Mesenteric fat pad (tissue), 1 donor: ENCODE measurements around a stretch of chr7.

DNA sequence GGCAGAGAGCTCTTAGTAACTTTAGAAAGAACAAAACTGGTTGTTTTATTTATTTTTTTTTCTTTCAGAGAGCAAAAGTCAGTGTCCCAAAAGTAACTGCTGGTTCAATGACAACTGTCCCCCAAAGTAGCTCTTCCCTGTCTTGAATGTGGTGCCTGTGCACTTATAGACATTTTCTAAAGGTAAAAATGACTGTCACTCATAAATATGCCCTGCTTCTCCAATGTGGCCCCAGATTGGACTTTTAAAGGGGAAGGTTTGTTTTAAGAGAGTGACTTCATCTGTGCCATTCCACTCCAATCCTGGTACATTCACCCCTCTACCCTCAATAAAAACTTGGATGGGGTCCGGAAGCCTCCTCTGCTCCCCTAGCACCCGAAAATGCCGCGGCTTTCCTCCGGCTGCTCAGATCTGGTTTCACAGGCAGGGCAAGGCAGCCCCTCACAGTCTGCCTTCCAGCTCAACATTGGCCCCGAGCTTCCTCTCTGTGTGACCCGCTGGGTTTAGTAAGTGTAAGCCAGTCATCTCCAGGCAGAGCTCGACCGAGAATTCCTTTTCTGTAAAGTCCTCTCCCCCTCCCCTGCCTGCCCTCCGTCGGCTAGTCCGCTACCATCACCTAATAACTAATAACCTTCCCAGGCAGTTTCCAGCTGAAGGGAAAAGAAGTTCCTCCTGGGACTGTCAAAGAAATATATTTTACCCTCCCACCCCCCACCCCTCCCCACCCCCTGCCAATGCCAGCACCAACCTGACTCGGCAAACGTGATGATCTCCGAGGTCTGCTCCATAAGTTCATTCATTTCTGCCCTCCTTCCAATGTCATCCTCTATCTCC is 3.4 kb downstream of the INHBA start:
- PRO-cap, result no peak

DNA sequence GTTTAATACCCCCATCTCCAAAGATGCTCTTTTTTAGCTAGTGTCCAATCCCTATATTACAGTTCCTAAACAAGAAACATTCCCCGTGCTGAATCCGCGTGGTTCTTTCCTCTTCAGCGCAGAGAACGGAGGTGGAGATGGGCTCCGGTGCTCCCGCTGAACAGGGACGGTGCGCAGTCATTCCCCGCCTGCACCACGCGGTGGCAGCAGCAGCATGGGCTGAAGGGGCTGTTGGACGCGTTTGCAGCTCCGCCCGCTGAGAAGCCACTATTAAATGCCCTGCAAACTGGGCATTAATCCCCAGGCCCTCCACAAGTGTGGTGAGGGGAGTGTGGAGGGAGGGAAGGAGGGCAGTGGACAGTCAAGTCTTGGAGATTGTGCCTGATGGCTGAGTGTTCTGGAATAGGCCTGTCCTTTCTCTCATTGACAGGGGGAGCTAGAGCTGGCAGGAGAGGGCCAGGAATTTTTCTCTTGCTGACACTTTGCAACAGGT is 240.2 kb upstream of the INHBA start:
- PRO-cap, result no peak

DNA sequence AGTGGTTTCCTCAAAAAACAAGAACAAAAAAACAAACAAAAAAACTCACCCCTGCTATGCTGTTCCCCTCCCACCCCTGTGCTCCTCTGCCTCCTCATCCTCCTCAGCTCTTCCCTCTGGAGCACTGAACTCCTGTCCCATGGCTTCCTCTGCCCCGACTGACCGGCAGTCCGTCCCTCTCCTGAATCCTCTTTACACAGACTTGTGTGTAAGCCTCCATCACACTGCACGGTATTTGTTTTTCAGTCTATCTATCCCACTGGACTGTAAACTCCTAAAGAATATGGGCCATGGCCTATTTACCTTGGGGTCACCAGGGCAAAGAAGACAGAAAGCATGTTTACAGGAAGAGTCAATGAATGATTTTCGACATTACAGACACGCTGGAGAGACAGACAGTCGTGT is 265.3 kb downstream of the GLI3 start:
- PRO-cap, result no peak

GRCh38 chr7:42068503-42069408 is 168.3 kb downstream of the GLI3 start:
- PRO-cap, result no peak

DNA sequence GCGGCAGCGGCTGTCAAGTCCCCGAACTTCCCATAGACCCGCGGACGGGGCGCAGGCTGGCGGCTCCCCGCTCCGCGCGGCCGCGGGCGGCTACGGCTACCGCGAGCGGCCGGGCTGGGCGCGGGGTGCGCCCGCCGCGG is 163 bp downstream of the GLI3 start:
- PRO-cap, result no peak

DNA sequence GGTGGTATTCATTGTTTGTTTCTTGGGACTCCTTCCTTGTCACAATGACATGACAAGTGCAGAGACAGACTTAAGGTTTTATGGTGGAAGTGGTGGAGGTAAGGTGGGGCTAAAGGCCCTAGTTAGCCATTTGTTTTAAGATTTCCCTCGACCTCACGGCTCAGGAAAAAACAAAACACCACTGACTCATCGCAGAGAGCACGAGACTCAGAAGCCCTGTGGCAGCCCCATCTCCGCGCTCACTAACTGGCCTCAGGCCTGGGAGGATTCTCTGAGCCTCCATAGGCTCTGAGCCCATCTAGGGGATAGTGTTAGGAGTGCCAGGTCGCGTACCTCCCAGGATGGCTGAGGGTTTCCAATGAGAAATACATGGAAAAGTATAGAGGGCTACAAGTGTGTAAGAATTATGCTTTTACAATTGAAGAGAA is 2.0 kb upstream of the GLI3 start:
- PRO-cap, result no peak

DNA sequence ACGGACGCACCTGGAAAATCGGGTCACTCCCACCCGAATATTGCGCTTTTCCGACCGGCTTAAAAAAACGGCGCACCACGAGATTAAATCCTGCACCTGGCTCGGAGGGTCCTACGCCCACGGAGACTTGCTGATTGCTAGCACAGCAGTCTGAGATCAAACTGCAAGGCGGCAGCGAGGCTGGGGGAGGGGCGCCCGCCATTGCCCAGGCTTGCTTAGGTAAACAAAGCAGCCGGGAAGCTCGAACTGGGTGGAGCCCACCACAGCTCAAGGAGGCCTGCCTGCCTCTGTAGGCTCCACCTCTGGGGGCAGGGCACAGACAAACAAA is 53.1 kb upstream of the HECW1 start:
- PRO-cap, result no peak

GRCh38 chr7:43609063-43609988 is 26.4 kb downstream of the STK17A start:
- PRO-cap, result no peak

DNA sequence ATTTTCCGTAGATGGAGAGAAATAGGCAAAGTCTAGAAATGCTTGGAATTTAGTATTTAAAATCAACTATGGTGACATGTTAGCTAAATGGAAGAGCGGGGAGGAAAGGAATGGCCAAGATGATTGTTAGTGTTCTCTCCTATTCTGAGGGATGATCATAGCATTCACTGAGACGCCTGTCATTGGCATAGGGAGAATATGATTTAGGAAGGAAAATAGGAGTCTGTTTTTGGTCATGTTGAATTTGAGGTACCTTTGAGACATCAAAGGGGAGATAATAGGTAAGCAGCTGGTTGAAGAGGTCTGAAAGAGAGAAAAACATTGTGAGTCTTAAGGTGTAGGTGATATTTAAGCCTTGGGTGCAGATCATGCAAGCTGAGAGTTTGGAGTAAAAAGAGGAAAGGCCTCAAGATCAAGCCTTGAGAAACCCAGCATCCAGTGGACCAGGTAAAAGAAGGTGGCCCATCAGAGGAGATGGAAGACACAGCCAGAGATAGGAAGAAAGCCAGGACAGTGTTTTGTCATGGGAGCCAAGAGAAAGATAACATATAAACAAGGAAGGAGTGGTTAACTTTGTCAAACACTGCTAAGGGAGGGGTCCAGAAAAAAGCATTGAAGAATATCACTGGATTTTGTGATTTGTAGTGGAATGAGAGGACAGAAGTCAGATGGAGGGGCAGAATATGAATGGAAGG is 34.6 kb downstream of the STK17A start:
- PRO-cap, result no peak

- PRO-cap, result no peak
These were observed 57.0 kb downstream of the STK17A start for GRCh38 chr7:43639520-43640694.

DNA sequence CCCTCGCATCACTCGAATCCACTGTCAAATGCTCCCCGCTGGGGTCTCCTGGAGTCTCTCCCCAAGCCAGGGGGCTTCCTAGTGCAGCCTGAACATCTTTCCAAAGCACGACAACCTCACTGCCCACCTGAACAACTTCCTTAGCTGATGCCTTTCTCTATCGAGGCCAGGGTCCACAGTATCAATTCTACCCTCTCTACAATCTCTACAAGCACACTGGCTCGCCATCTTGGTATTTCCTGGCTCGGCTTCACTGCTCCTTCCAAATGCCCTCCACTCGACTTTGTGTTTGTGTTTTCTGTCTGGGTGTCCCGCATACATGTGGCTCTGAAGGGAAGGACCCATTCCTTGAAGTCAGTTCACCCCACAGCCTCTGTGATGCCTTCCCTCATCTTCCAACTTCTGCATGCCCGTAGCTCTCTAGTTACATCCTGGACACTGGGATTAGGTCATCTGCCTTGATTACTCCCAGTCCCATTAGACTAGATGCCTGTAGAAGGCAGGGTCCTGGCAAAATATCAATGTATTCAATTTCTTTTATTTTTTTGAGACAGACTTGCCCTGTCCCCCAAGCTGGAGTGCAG is 8.3 kb downstream of the SPDYE1 start:
- PRO-cap, result no peak

DNA sequence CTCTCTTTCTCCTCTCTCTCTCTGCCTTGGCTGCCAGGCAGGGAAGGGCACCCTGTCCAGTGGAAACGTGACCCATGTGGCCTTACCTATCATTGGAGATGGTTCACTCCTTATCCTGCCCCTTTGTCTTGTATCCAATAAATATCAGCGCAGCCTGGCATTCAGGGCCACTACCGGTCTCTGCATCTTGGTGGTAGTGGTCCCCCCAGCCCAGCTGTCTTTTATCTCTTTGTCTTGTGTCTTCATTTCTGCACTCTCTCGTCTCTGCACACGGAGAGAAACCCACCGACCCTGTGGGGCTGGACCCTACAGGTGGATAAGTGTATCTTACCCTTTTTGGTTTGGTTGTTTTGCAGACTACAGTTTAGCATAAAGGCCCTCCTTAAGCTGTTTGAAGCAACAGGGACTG is 23.0 kb downstream of the SPDYE1 start:
- PRO-cap, result no peak

DNA sequence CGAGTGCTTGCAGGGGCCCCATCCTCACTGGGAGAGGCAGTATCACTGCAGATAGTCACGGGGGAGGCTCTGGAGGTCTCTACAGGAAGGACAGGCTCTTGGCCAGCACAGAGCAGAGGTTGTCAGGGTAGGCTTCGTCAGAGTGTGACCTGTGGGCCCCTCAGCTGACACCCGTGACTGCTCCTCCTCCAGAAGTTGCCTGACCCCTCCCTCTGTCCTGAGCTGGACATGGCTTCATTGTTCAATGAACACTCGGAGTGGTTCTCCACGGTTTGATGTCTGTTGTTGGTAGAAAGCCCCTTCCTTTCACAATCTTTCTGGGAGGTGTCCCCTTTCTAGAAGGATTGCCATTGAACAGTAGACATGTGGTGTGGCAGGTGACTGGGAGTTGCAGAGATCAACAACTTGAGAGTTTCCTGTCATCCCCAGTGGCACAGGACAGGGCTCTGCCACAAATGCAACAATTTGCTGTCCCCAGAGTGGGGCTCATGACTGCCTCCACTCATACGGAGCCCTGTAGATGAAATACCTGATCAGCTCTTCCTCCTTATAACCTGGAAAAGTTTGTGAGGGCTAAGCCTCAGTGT is 6.2 kb downstream of the DBNL start:
- PRO-cap, result no peak

- PRO-cap, result no peak
These were observed 1.1 kb downstream of the POLM start for GRCh38 chr7:44081246-44081690.

- PRO-cap, result no peak
These were observed 3.7 kb upstream of the AEBP1 start for GRCh38 chr7:44100406-44100898.

DNA sequence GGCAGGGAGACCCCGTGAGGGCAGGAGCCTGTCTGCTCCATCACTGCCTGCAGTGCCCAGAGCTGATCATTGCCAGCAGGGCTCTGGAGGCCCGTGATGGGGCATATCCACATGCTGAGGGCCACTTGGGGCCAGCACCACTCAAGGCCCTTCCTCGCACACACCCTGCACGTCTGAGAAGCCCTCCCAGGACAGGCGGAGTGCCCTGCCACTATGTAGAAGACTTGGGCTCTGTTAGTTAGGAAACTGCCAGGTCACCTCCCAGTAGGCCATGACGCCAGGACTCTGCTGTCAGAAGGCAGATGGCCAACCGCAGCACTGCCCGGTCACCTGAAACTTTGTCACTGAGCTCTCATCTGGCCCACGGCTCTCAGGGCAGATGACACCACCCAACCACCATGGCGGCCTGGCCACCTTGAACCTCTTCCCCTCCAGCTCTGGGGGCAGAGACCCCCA is 42.0 kb downstream of the CAMK2B start:
- PRO-cap, result no peak

DNA sequence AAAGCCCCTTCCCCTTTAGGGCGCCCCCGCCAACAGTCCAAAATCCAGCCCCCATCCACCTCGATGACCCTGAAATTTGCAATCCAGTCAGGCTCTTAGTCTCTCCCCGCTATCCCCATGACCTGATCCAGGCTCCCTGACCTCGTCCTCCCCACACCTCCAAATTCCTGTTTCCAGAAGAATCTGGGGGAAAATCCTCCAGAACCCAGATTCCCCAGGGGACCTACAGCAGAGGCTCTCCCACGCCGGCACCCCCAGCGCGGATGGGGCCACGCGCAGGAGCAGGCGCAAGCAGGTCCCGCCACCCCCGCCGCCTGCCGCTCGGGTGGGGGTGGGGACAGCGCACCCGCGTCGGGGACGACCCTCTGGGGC is 817 bp downstream of the CAMK2B start:
- PRO-cap, result no peak

GRCh38 chr7:44539868-44540590 is 1.1 kb downstream of the NPC1L1 start:
- PRO-cap, result no peak

DNA sequence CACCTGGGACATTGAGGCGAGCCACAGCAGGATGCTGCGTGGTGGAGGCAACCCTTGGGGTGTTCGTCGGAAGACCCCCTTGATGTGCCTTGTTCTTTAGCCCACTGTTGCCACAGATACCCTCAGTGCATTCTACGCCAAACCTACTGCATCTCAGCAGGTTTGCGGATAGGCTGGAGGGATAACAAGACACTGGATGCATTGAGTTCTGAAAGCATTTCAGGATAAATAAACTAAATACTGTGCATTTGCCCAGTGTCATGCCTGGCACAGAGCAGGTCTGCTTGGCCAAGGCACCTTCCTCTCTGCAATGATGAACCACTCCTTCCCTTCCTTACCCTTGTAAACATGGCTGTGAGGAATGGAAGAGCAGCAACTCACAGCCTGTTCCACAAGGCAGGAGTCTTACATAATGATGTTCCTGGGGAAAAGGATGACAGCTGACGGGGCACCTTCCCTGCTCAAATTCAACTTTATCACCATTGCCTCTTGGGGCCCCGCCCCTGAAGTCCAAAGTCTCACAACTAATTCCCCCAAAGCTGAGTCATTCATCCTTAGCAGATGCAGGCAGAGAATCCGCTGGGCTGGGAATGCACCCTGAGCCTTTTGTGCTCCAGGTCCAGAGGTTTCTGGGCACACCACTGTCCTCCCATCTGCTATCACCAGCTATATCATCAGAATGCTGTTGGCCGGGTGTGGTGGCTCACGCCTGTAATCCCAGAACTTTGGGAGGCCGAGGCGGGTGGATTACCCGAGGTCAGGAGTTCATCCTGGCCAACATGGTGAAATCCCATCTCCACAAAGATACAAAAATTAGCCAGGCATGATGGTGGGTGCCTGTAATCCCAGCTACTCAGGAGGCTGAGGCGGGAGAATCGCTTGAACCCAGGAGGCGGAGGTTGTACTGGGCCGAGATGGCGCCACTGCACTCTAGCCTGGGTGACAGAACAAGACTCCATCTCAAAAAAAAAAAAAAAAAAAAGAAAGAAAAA is 11.5 kb downstream of the DDX56 start:
- PRO-cap, result no peak

GRCh38 chr7:44769078-44770393 is 20.9 kb downstream of the ZMIZ2 start:
- PRO-cap, result no peak